ENCODE measurements around a stretch of chr17.

GRCh38 chr17:67196665-67197184, 48.3 kb downstream of the HELZ start:
- PRO-cap, 5 experiments, result no peak in any of the 5 experiments
- RAMPAGE, long total RNA, 2 experiments, result no peak in any of the 2 experiments
- RRBS, result no CpG with 5 or more reads among the region's 2 CpGs

DNA sequence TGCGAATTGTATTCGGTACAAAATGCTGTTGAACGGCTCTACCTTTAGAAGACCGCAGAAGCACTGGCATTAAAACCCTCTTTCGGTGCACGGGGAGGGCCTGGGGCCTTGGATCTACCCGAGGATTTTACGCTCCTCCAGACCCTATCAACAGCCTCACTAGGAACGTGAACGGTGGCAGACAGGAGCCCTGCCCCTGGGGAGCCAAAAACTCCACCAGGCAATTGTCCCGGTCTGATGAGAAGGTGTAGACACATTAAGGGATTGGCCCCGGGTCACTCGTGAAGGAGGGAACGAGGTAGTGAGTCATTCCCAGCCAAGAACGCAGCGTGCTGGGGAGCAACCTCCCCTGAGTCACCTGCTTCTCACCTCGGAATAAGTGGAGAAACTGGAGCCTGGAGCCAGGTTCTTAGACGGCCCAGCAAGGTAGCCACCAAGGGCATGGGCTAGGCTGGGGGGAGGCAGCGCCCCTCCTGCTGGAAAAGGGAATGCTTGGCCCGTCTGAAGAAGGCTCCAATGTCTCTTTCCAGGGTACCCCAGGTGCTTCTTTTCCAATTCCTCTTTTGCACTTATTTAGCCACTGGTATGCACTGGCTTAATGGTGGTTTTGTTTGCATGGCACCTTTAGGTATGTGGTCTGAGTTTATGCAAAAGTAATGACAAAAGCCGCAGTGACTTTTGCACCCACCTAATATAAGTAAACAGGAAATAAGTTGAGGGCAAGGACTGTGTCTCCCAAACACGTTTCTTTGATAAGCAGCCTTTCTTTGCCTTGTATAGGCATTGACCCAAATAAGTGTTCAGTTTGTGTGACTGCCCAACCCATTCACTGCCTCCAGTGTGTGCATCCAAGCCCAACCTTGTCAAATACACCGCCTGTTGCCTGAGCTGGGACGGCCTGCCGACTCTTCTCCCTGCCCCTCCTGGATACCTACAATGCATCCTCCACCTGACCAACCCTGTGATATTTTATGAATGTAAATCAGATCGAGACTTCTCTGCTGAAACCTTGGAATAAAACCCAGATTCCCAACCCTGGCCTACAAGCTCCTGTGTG, 1.8 kb upstream of the HELZ start:
- PRO-cap, 5 experiments, result peak in 1 of 5 experiments; most common plus-strand start position 384 of the sequence (in 1); most common minus-strand start position 258 of the sequence (in 1)
- RAMPAGE, long total RNA, 2 experiments, result no peak in any of the 2 experiments
- RRBS, result 17% methylated on average over 1 of the region's 26 CpGs

DNA sequence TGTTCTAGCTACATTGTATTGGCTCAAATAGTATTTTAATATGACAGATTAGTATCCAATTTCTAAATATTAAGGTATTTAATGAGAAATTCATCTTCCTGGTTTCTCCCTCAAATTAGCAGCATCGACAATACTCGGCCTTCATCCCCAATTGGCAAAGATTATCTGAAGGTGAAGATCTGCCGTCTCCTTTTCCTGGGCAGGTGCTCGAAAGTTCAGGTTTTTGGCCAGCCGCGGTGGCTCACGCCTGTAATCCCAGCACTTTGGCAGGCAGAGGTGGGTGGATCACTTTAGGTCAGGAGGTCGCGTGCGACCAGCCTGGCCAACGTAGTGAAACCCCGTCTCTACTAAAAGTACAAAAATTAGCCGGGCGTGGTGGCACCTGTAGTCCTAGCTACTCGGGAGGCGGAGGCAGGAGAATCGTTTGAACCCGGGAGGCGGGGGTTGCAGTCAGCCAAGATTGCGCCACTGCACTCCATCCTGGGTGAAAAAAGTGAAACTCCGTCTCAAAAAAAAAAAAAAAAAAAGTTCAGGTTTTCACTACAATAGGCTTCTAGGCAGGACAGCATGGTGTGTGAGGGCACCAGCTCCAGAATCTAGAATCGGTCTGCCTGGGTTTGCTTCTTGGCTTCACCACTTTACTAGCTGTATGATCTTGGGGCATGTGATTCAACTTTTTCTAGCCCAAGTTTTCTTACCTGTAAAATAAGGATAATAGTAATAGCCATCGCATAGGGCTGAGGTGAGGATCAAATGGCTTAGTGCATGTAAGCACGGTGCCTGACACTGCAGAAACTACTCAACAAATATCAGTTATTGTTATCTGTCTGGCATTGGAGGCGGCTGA, 1.5 kb downstream of the PSMD12 start:
- PRO-cap, 5 experiments, result no peak in any of the 5 experiments
- RAMPAGE, long total RNA, 2 experiments, result no peak in any of the 2 experiments
- RRBS, result no CpG with 5 or more reads among the region's 25 CpGs

DNA sequence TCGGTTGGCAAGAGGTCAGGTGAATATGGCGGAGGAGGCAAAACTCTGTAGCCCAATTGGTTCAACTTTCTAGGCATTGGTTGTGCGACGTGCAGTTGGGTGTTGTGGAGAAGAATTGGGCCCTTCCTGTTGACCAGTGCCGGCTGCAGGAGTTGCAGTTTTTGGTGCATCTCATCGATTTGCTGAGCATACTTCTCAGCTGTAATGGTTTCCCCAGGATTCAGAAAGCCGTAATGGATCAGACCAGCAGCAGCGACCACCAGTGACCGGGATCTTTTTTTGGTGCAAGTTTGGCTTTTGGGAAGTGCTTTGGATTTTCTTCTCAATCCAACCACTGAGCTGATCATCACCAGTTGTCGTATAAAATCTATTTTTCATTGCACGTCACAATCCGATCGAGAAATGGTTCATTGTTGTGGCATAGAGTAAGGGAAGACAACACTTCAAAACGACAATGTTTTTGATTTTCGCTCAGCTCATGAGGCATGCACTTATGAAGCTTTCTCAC, 21.4 kb downstream of the PITPNC1 start:
- PRO-cap, 5 experiments, result no peak in any of the 5 experiments
- RAMPAGE, long total RNA, 2 experiments, result no peak in any of the 2 experiments
- RRBS, result no CpG with 5 or more reads among the region's 15 CpGs

GRCh38 chr17:67473909-67474900, 97.1 kb downstream of the PITPNC1 start:
- PRO-cap, 5 experiments, result peak in 3 of 5 experiments; most common minus-strand start chr17:67474829 (in 3)
- RAMPAGE, long total RNA, 2 experiments, result no peak in any of the 2 experiments
- RRBS, result no CpG with 5 or more reads among the region's 15 CpGs

DNA sequence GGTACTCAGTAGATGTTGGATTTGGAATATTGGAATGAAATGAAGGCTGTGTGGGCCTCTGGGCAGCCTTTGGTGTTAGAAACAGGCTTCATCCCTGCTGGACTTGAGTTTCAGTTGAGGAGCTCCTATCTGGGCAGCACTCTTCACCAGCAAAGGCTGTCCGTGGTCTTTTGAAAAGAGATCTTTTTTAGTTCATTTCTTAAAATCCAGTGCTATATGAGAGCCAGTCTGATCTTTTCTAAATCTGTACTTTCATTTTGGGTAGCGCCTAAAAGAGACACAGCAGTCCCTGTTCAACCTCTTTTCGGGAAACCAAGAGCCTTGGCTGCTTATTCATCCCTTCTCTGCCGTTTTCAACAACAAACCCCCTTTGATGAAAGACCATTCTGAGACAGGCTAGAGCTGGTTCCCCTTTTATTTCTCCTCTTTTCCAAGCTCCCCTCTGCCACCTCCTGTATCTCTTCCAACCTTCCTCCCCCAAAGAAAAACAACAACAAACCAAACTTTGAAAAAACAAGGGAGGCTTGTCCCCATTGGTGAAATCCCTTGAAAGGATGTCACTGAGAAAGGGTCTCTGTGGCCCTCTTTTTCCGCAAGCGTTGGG, 101.1 kb downstream of the PITPNC1 start:
- PRO-cap, 5 experiments, result no peak in any of the 5 experiments
- RAMPAGE, long total RNA, 2 experiments, result no peak in any of the 2 experiments
- RRBS, result no CpG with 5 or more reads among the region's 6 CpGs

DNA sequence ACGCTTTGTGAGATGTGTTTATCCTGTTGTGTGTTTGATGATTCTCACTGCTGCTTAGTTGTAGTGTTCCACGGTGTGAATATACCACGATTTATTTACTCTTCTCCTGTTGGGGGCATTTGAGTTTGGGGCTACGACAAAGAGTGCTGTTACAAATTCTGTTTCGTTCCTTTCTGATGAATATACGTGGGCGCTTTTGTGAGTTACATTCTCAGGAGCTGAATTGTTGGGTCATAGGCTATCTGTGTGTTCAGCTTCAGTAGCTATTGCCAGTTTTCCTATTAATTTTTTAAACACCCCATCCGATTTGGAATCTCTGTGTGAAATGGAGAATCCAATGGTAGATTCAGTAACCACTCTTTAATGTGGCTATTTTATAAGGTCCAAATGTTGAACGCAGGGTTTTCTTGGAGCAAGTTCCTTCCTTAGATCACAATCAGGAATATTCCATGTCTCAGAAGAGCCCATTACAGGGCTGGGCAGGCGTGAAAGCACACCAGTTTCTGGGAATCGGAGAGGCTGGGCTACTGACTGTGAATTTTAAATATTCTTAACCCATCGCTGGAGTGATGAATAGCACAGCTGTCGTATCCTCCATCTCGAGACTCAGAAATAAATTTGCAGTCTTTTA, 115.8 kb downstream of the PITPNC1 start:
- PRO-cap, 5 experiments, result no peak in any of the 5 experiments
- RAMPAGE, long total RNA, 2 experiments, result no peak in any of the 2 experiments
- RRBS, result no CpG with 5 or more reads among the region's 14 CpGs

GRCh38 chr17:67657396-67657622, 60.4 kb upstream of the NOL11 start:
- PRO-cap, 5 experiments, result peak in 2 of 5 experiments; most common minus-strand start chr17:67657542 (in 2)
- RAMPAGE, long total RNA, 2 experiments, result no peak in any of the 2 experiments
- RRBS, result no CpG with 5 or more reads among the region's 3 CpGs

- PRO-cap, 5 experiments, result no peak in any of the 5 experiments
- RAMPAGE, long total RNA, 2 experiments, result no peak in any of the 2 experiments
- RRBS, result no CpG with 5 or more reads among the region's 1 CpG
Measured at GRCh38 chr17:67719570-67720101, 1.9 kb downstream of the NOL11 start.

- PRO-cap, 5 experiments, result no peak in any of the 5 experiments
- RAMPAGE, long total RNA, 2 experiments, result no peak in any of the 2 experiments
- RRBS, result no CpG with 5 or more reads among the region's 6 CpGs
Measured at GRCh38 chr17:67818060-67818789, 7.1 kb upstream of the BPTF start.

DNA sequence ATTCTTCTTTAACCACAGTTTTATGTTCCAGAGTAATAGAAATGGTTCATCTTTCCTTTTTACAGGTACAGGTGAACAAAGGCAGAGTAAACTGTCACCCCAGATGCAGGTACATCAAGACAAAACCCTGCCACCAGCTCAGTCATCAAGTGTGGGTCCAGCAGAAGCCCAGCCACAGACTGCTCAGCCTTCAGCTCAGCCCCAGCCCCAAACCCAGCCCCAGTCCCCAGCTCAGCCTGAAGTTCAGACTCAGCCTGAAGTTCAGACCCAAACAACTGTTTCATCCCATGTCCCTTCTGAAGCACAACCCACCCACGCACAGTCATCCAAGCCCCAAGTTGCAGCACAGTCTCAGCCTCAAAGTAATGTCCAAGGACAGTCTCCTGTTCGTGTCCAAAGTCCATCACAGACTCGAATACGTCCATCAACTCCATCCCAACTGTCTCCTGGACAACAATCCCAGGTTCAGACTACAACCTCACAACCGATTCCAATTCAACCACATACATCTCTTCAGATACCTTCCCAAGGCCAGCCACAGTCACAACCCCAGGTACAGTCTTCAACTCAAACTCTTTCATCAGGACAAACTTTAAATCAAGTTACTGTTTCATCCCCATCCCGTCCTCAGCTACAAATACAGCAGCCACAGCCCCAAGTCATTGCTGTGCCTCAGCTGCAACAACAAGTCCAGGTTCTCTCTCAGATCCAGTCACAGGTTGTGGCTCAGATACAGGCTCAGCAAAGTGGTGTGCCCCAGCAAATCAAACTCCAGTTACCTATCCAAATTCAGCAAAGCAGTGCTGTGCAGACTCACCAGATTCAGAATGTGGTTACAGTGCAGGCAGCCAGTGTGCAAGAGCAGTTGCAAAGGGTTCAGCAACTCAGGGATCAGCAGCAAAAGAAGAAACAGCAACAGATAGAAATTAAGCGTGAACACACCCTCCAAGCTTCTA, 50.6 kb downstream of the C17orf58 start:
- PRO-cap, 5 experiments, result no peak in any of the 5 experiments
- RAMPAGE, long total RNA, 2 experiments, result no peak in any of the 2 experiments
- RRBS, result no CpG with 5 or more reads among the region's 7 CpGs

GRCh38 chr17:68037054-68037471, 1.5 kb downstream of the KPNA2 start:
- PRO-cap, 5 experiments, result no peak in any of the 5 experiments
- RAMPAGE, long total RNA, 2 experiments, result no peak in any of the 2 experiments
- RRBS, result no CpG with 5 or more reads among the region's 6 CpGs

- PRO-cap, 5 experiments, result no peak in any of the 5 experiments
- RAMPAGE, long total RNA, 2 experiments, result no peak in any of the 2 experiments
- RRBS, result no CpG with 5 or more reads among the region's 13 CpGs
Measured at GRCh38 chr17:68183963-68184672, 63.7 kb upstream of the AMZ2 start.

GRCh38 chr17:68199315-68199676, 48.5 kb upstream of the AMZ2 start:
- PRO-cap, 5 experiments, result no peak in any of the 5 experiments
- RAMPAGE, long total RNA, 2 experiments, result no peak in any of the 2 experiments
- RRBS, result 4% methylated on average over 4 of the region's 49 CpGs

GRCh38 chr17:68295971-68296497, 4.7 kb downstream of the ARSG start:
- PRO-cap, 5 experiments, result no peak in any of the 5 experiments
- RAMPAGE, long total RNA, 2 experiments, result no peak in any of the 2 experiments
- RRBS, result no CpG with 5 or more reads among the region's 9 CpGs

DNA sequence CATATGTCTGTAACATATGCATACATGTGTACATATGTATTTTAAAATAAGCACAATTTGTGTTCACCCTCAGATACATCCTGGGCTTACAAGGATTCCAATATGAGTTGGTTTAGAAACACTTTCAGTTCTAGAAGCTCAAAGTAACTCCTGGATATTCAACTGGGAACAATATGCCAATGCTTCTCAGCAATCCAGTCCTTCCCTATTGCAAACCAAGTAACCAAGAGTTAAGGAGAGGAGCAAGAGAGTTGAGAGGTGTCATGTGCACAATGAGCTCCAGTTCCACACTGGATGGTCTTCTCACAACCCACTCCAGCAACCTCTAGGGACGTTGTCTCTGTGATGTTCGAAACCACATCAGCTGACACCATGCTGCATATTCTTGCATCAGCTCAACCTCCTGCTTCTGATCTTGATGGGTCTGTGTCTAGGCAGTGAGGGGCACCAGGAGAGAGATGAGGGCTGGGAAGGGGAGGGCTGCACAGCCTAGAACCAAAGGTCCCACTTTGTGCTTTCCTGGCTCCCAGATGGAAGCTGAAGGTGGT, 58.8 kb downstream of the WIPI1 start:
- PRO-cap, 5 experiments, result no peak in any of the 5 experiments
- RAMPAGE, long total RNA, 2 experiments, result no peak in any of the 2 experiments
- RRBS, result no CpG with 5 or more reads among the region's 2 CpGs

DNA sequence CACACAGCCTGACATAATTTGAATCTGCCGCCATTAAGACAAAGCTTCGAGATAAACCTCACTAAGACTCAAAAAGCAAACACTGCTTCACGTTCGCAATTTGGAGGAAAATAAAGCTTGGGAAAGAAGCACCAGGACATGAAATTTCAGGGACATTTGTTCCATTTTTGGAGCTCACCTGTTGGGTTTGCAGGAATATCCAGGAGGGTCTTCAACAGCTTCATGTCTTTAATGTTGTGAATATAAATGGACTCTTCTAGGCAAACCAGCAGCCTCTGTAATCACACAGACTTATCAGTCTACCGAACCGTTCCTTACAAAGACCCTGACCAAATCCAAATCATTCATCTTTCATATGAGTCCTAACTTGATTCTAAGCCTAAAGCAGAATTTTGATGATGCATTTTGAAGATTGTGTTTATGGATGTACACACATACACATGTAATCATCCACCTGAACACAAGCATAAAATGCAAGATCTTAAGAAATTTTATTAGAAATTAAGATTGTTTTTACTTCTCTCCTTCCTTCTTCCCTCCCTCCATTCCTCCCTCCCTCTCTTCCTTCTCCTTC, 12.9 kb downstream of the WIPI1 start:
- PRO-cap, 5 experiments, result no peak in any of the 5 experiments
- RAMPAGE, long total RNA, 2 experiments, result no peak in any of the 2 experiments
- RRBS, result no CpG with 5 or more reads among the region's 6 CpGs

- PRO-cap, 5 experiments, result no peak in any of the 5 experiments
- RAMPAGE, long total RNA, 2 experiments, result no peak in any of the 2 experiments
- RRBS, result no CpG with 5 or more reads among the region's 14 CpGs
Measured at GRCh38 chr17:68491803-68492567, 20.2 kb upstream of the PRKAR1A start.

DNA sequence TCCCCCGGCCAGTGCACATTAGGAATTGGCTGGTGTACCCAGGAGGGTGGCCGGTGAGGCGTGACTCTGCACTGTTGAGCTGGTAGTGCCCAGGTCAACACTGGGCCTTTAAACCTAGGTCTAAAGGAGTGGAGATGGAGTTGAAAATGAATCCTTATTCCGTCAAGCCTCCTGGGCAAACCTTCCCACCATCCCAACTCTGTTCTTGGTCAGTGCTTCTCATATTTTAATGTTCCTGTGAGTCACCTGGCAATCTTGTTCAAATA, 30.6 kb downstream of the PRKAR1A start:
- PRO-cap, 5 experiments, result peak in 1 of 5 experiments; most common minus-strand start position 198 of the sequence (in 1)
- RAMPAGE, long total RNA, 2 experiments, result no peak in any of the 2 experiments
- RRBS, result no CpG with 5 or more reads among the region's 4 CpGs

- PRO-cap, 5 experiments, result peak in 3 of 5 experiments; most common plus-strand start chr17:68596827 (in 2); most common minus-strand start chr17:68596709 (in 1)
- RAMPAGE, long total RNA, 2 experiments, result no peak in any of the 2 experiments
- RRBS, result no CpG with 5 or more reads among the region's 7 CpGs
Measured at GRCh38 chr17:68596403-68597296, 4.5 kb downstream of the FAM20A start.